Epithelial cell of proximal tubule (primary cell): ENCODE measurements around a stretch of chr10.

- RAMPAGE, long total RNA = no peak
- RRBS = no CpG with 5 or more reads among the region's 6 CpGs
These were observed 683.9 kb downstream of the LRMDA start for GRCh38 chr10:76115344-76115659.

GRCh38 chr10:76251774-76252452 lies 820.5 kb downstream of the LRMDA start:
- RAMPAGE, long total RNA = no peak
- RRBS = 87% methylated on average over 3 of the region's 12 CpGs

DNA sequence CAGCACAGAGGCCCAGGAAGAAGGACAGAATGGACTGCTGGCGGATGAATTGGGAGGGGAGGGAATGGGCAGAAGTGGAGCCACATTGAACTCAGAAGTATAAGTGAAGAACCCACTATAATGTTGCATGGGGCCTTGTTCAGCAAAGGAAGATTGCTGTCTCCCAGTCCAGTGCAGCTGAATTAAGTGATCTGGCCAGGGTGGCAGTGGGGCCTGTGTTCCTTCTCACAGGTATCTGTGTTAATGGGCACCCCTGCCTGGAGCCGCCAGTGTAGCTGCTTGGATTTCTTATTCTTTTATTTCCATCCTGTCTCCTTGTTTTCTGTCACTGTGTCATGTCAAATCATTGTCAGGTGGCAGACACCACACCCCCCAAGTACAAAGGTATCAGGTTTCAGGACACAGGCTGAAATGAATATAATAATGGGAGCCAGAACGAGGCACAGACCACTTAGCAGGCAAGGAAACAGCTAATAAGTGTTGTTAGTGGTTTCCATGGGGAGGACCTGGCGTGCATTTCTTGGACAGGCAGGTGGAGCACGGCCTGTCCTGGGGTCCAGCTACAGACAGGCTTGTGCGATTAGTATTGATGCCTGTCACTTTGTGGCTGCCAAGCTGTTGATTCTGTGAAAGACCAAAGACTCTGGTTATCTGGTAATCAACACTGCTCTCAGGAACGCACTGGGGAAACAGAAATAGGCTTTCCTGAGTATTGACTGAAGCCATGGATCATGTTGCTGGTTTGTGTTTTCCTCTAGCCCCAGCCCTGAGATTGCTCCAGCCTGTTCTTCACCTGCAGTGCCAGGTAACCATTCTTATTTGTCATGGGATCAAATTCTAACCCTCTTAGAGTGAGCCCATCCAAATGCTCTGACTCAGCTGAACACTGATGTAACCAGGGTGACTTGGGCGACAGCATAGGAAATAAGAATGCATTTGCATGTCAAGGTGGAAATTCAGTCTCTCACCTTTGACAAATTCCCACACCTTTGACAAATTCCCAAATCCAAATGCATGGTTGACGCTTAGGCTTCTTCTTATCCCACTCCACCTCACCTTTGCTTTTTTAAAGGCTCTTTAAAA lies 1001.9 kb downstream of the LRMDA start:
- RAMPAGE, long total RNA = no peak
- RRBS = no CpG with 5 or more reads among the region's 9 CpGs

DNA sequence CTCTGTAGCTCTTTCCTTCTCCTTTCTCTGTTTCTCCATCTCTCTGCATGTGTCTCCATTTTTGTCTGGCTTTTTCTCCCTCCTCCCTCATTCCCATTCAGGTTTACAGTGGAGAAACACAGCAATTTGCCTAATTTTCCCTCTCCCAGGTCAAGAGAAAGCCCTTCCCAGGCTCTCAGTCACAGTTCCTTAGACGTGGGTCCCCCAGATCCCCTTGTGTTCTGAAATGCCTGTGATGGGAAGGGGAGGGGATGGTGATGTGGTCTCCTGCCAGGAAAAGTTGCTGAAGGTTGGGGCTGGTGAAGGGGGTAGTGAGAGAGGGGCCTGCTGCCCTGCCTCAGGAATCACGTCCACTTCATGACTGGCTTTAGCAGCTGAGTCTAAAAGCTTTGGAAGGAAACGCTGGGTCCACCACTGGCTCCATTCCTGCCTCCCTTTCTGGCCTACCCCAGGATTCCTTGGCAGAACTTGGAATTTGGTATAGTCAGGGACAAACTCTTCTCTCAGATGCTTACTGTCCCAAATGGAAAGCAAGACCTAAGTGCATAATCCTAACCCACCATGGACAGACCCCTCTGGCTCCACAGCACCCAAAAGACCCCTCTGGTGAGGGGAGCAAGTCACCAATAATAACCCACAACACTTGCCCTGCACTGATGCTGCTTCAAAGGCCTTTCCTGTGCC lies 296.1 kb downstream of the KCNMA1 start:
- RAMPAGE, long total RNA = no peak
- RRBS = no CpG with 5 or more reads among the region's 3 CpGs

- RAMPAGE, long total RNA = no peak
- RRBS = no CpG with 5 or more reads among the region's 6 CpGs
These were observed 220.3 kb downstream of the KCNMA1 start for GRCh38 chr10:77417309-77417782.

DNA sequence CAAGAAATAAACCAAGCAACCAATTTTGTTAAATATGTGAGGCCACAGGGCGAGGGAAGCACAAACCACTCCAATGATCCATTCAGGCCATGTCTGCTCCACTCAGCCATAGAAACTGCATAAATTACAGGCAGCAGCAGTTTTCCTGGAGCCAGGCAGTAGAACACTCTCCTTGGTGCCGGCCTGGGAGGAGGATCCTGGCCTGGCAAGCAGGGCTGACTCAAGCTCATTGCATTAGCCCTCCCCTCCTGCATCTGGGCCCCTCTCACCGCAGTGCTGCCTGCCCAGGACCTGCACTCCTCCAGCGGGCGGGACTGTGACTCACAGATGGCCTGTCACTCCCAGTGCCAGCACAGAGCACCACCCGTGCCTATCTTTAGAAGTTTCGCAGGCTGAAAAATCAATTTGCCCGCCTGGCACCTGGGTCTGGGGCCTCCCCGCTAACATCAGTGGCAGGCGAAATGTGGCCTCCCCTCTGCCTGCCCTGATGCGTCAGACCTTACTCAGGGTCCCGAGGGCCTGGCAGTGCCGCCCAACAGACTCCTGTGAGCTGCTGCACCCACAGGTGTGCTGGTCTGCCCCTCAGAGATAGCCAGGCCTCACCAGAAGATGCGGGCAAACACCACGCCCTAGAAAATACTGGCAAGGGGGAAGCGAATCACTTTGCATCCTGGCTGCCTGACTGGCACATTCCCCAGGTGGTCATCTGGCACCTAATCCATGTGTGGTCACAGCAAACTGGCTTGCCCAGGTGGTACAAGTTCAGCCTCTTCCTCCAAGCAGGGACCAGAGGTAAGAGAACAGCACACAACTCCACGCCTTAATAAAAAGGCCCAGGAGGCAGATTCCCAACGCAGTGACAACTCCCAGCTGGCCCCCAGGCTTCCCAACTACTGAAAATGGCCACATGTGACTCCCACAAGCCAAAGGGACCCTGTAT lies 123.7 kb downstream of the KCNMA1 start:
- RAMPAGE, long total RNA = no peak
- RRBS = no CpG with 5 or more reads among the region's 18 CpGs

GRCh38 chr10:77589340-77590389 lies 47.9 kb downstream of the KCNMA1 start:
- RAMPAGE, long total RNA = no peak
- RRBS = no CpG with 5 or more reads among the region's 37 CpGs

- RAMPAGE, long total RNA = no peak
- RRBS = 19% methylated on average over 15 of the region's 53 CpGs
These were observed 73.5 kb upstream of the KCNMA1 start for GRCh38 chr10:77710699-77711822.

DNA sequence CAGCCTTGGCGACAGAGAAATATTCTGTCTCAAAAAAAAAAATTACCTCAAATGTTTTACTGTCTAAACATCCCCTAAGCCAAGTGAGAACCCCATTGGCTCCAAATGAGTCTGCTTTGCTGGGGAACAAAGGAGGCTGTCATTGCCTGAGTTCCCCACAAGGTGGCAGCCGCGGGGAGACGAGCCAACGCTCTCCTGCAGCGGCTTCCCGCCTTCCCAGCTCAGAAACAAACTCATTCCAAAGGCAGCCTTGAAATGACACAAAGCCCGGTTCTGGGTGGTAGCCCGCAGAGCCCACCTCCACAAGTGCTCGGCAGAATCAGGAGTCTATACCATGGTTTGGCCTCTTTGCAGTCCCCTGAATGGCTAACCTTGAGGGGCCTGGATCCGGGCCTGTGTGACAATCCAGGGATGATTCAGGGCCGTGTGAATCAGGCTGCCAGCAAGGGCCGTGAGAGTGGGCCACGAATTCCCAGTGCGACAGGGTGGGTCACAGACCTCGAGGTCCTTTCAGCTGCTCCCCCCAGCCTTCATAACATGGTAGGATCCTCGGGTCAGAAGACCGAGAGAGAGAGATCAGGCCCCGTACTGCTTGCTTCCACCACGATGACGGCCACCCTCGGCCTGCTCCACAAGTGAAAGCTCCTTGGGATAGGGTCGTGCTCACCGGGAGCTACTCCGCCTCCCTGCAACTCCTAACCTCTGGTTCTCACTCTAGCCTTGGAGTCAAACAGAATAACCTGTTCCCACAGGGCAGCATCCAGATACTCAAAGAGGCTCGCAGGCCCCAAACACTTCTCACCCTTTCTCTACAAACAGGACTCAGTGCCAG lies 79.7 kb downstream of the DLG5 start:
- RAMPAGE, long total RNA = no peak
- RRBS = no CpG with 5 or more reads among the region's 26 CpGs

DNA sequence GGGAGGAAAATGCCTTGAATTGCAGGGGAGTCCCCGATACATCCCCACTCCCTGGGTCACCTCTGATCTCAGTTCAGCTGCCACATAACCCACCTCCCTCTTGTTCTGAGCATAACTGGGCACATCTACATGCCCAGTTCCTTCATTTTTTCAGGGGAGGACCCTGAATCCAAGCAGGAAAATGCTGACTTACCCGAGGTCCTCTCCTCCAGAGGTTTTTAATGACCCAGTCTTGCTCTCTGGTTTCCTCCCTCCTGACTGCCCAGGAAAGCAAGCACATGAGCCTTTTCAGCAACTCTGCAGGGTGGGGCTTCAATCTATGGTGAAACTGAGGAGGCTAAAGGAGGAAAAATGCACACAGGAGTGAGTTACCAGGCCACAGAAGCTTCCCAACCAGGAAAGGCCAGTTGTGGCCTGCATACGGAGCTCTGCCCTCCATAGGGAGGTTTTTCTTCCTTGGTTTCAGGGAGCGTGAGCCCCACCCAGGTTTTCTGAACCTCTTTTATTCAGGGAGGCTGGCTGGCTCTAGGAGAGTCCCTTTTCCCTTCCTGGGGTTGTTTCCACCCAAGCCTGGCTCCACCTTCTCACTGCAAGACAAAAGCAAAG lies 14.0 kb upstream of the DLG5 start:
- RAMPAGE, long total RNA = no peak
- RRBS = no CpG with 5 or more reads among the region's 4 CpGs

DNA sequence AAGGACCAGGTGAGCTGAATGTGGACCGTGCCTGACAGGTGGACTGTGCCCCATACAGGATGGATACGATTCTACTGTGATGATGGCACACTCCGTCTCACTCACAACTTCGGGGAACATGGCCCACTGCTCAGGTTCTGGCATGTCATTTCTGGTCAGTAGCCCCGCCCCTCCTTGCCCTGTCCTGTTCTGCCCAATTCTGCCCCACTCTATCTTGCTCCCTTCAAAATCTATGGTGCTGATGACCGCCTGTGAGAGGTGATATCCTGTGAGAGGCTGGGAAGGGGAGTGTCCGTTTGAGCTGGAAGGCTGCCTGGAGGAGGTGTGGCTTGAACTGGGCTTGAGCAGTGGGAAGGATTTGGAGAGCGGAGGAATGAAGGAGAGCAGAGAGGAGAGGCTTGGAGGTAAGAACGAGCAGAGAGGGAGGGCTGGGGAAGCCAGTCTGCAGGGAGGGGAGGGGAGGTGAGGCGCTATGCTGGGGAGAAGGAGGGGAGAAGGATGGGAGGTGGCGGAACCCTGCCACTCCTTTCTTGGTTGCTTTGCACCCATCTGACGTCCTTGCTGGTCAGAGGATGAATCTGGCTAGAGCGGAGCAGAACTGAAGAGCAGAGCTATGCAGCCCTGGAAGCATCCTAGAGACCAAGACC lies 145.3 kb downstream of the RPS24 start:
- RAMPAGE, long total RNA = no peak
- RRBS = no CpG with 5 or more reads among the region's 13 CpGs

DNA sequence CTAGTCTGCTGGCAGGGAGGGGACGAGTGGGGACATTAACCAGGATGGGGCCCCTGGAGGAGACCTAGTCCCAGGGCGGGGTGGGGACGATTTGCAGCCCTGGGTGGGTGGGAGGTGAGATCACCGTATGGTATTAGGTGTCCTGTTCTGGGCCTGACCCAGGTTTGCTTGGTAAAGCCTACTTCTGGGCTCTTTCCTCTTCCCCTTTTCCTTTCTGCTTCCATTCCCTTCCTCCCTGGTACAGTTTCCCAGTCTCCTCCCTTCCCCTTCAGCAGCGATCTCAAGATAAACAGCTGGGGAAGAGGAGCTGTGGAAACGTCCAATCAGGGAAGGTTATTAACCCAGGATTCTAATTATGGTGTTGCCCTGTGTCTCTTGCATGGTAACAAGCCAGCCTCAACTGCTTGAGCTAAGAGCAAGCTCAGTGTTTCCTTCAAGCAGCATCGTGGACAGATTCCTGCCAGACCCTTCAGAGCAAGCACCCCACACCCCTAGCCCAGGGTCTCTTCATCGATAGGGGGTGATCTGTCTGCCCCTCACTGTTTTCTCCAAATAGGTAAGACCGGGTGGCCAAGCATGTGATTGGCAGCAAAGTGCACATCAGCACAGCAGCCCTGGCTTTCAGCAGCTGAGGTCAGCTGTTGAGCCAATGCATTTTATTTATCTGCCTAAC lies 233.4 kb downstream of the RPS24 start:
- RAMPAGE, long total RNA = no peak
- RRBS = no CpG with 5 or more reads among the region's 9 CpGs

- RAMPAGE, long total RNA = no peak
- RRBS = no CpG with 5 or more reads among the region's 23 CpGs
These were observed 411.9 kb upstream of the ZMIZ1 start for GRCh38 chr10:78656691-78657392.

GRCh38 chr10:78763479-78764400 lies 305.0 kb upstream of the ZMIZ1 start:
- RAMPAGE, long total RNA = no peak
- RRBS = no CpG with 5 or more reads among the region's 13 CpGs

DNA sequence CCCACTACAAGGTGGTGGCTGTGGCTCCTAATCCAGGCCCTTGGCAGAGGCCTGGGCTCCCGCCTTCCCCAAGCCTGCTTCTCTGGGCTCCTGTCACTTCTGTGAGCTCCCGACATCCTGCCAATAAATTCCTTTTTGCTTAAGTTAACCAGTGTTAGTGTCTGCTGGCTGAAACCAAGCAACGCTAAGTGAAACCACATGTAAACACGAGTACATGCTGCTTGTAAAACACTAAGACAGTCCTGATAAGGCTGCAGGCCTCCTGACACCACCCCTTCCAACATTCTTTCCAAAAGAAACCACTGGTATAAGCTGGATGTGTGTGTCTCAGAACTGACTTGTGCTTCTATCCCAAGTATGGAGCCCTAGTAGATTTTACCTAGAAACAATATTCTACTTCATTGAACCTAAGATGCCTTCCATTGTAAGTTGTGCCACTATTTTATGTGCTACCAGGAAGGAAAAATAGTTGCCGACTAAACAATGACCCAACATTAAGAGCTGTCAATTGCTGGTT lies 263.5 kb upstream of the ZMIZ1 start:
- RAMPAGE, long total RNA = no peak
- RRBS = no CpG with 5 or more reads among the region's 5 CpGs

- RAMPAGE, long total RNA = no peak
- RRBS = 31% methylated on average over 1 of the region's 4 CpGs
These were observed 106.2 kb upstream of the ZMIZ1 start for GRCh38 chr10:78962585-78962872.

- RAMPAGE, long total RNA = no peak
- RRBS = no CpG with 5 or more reads among the region's 18 CpGs
These were observed 12.8 kb downstream of the ZMIZ1 start for GRCh38 chr10:79081205-79082298.

GRCh38 chr10:79096503-79097134 lies 27.9 kb downstream of the ZMIZ1 start:
- RAMPAGE, long total RNA = no peak
- RRBS = 53% methylated on average over 3 of the region's 13 CpGs

GRCh38 chr10:79101560-79102061 lies 32.8 kb downstream of the ZMIZ1 start:
- RAMPAGE, long total RNA = no peak
- RRBS = no CpG with 5 or more reads among the region's 13 CpGs

DNA sequence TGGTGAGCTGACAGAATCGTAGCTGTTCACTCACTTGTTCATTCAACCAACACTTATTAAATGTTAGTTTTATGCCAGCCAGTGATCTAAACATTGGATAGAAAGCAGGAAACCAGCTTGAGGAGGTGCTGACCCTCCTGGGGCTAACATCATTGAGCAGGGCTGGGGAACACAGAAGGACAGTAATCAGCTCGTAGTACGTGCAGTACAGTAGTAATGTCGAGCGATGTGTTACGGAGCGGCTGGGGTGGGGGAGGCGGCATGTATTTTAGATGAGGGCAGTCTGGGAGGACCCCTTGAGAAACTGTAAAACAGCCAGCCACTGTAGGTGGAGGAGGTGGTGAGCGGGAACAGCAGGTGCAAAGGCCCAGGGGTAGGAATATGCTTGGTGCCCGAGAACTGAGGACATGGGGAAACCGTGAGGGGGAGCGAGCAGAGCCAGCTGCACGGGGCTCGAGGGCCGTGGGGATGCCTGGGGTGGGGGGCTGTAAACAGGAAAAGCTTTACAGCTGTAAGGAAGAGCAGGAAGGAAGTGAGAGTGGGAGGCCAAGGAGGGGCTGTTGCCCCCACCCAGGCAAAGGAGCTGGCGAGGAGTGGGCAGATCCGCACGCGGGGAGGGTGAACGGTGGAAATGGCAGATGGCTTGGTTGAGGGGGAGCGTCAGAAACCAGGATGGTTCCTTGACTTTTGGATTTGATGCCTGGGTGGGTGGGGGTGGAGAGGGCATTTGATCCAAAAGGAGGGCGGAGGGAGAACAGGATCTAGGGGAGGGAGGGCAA lies 34.2 kb downstream of the ZMIZ1 start:
- RAMPAGE, long total RNA = no peak
- RRBS = no CpG with 5 or more reads among the region's 22 CpGs